ENCODE data around the genes KLHL22, PI4KA, P2RX6 and YPEL1.

- RRBS: no CpG with 5 or more reads among the region's 10 CpGs
Observed at GRCh38 chr22:20206763-20207484, 56.1 kb upstream of the CCDC188 start.

DNA sequence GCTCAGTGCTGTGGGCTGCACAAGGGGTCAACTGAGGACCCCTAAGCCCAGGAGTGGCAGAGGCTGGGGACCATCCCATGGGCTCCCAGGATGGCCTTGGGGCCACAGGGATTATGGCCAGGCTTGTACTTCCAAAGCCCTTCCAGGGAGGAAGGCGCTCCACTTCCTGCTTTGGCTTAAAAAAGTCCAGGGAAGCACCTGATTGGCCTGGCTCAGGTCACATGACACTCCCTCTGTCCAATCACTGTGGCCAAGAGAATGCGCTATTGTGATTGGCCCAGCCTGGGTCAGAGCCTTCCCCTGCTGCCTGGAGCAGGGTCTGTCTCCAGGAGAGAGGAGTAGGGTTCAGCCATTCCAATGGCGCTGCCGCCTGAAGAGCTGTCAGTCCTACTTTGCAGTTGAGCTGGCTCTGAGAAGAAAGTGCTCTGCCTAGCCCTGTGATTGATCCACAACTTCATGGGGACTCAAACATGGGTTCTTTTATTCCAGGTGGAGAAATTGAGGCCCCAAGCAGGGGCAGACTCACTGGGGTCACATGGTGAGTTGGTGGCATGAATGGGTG lies 48.3 kb downstream of the RTN4R start:
- RRBS: no CpG with 5 or more reads among the region's 4 CpGs

- RRBS: 98% methylated on average over 6 of the region's 26 CpGs
Observed at GRCh38 chr22:20237933-20238945, 29.9 kb downstream of the RTN4R start.

DNA sequence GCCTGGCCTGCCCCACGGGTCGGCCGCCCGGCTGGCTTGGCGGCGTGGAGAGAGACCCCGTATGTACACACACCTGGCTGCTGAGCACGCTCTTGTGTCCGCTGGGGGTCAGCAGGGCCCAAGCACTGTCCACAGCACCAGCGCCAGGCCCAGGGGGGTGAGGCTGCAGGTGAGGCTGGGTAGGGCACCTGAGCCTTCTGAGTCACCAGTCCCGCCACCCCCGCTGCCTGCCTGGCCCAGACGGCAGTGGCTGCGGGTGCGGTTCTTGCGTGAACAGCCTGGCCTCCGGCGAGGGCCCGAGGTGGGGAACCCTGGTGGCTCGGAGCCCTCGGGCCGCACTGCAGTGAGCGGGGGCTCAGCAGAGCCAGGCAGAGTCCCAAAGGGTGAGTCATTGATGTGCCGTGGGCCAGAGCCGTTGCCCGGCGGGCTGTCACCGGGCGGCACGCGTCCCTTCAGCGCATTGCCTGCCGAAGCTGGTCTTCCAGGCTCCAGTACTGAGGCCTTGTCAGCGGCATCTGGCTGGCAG lies 26.5 kb downstream of the RTN4R start:
- RRBS: no CpG with 5 or more reads among the region's 34 CpGs

DNA sequence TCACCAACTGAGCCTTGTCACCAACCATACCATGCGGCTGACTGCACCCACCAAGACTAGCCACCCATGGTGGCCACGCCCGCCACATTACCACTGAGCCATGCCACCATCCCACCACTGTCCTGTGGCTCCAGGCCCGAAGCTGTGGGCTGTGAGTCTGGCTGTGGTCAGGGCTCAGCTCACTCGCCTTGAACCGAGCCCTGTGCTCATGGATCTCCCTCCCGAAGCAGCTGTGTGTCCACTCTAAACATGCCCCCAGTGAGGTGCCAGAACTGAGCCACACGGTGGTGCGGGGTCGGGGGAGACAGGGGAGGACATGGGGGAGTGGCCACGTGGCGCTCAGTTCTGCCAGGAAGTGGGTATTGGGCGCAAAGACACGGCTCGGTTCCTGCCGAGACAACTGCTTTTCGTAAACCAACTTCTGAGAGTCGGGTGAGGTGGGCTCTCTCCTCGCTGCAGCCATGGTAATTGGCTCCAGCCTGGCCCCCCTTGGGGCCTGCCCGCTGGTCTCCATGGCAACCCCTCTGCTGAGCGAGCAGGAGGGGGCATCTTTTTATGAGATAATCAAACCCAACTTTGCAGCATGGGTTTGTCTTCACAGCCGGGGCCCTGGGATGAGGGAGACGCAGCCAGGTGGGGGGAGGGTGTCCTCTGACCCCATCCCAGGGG lies 23.1 kb downstream of the RTN4R start:
- RRBS: no CpG with 5 or more reads among the region's 23 CpGs

DNA sequence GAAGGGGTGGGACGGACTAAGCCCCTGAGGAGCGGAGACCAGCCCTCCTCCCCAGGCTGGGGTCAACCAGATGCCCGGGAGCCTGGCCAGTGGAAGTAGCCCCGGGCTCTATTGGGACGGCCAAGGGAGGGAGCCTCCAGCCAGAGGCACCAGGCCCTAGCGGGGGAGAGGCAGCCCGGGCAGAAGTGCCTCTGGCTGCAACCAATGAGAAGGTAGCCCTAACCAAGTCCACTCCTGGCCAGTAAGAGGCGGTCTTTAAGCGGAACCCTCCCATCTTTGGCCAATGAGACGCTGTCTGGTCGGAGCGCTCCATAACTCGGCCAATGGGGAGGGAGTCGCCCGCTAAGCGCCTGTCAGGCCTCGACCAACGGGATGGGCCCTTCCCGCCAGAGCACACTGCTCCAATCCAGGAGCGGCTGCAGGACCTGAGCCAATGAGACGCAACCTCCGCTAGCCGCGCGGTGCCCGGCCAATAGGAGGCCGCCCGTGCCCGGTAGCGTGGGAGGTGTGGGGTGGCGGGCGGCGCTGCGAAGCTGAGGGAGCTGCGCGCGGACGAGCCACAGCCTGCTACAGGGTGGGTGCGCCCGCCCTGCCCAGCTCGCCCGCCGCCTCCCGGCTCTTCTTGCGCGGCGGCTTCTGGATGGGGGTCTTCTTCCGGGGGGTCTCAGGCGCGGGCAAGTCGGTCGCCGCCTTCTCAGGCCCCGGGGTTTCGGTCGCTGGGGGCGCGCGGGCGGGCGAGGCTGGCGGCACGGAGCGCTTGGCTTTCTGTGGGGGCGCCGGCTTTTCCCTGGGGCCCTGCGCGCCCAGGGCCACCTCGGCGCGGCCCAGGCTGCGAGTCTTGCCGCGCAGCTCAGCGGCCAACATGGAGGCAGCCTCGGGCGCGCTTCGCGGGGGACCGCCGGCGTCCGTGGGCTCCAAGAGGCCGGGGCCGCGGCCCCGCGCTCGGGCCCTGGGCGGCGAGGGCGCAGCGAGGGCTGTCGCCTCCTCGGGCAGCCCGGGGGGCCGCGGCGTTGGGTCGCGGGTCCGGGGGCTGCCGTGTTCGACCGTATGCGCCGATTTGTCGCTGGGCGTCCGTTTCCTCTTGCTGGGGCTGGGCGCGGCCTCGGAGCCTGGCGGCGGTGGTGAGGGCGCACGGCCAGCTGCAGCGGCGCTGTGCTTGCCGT lies 12.4 kb downstream of the SCARF2 start:
- RRBS: 92% methylated on average over 39 of the region's 121 CpGs

GRCh38 chr22:20430510-20431710 lies 6.7 kb downstream of the SCARF2 start:
- RRBS: 98% methylated on average over 42 of the region's 130 CpGs

DNA sequence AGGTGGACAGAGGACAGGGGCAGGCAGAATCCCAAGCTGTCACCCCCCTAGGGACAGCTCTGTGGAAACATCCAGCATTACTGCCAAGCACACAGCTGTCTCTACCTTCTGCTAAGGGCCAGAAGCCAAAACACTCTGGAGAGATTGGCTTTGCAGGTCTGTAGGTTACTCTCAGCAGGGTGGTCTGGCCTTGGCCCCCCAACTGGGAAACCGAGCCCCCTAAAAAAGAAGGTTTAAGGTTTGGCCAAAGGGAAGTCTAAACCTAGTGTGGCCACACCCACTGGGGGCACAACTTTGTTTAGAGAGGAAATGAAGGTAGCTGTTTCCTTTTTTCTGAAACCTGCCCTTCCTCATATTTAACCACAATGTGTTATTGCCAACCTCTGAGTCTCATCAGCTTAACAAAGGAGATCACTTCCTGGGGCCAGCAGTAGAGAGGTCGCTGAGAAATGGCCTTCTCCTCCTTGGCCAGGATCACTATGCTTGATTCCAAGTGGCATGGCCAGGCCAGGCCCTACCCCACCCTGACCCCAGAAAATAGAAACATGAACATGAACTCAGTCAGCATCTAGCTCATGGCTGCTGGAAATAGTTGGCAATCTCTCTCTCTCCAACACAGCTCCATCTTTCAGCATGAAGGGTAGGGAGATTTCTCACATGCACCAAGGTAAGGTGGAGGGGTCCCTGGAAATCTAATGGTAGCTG lies 25.9 kb upstream of the SCARF2 start:
- RRBS: no CpG with 5 or more reads among the region's 2 CpGs

- RRBS: no CpG with 5 or more reads among the region's 15 CpGs
Observed at GRCh38 chr22:20482961-20483655, 12.5 kb downstream of the KLHL22 start.

- RRBS: under 1% methylated on average over 28 of the region's 61 CpGs
Observed at GRCh38 chr22:20495689-20496298, at the start of gene KLHL22. TSS of gene KLHL22 (minus strand) at chr22:20495795.

GRCh38 chr22:20563755-20564808 lies 56.7 kb downstream of the MED15 start:
- RRBS: 95% methylated on average over 3 of the region's 23 CpGs

- RRBS: no CpG with 5 or more reads among the region's 13 CpGs
Observed at GRCh38 chr22:20710490-20711113, 63.3 kb upstream of the SERPIND1 start.

- RRBS: under 1% methylated on average over 32 of the region's 69 CpGs
Observed at GRCh38 chr22:20858195-20858939, at the start of gene PI4KA. TSS of gene PI4KA (minus strand) at chr22:20858811.

- RRBS: no CpG with 5 or more reads among the region's 13 CpGs
Observed at GRCh38 chr22:20953482-20954613, 13.2 kb upstream of the AIFM3 start.

DNA sequence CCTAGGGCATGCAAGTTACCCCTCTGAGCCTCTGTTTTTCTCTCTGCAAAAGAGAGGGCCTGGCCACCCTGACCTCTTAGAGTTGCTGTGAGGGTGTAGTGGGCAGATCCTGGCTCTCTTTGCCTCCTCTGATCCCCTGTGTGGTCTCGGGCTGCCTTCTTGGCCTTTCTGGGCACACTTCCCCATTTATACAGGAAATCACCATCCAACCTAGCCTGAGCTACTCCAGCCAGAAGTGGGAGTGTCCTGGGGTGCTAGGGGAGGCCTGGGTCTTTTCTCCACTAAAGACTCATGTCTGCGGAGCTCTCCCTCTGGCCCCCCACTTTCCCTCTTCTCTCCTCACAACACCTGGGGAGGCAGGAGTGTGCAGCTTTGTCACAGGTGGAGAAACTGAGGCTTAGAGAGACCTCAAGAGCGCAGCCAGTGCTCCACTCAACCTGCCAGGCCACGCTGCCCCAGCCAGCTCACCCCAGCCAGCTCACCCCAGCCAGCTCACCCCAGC lies 1.3 kb downstream of the AIFM3 start:
- RRBS: no CpG with 5 or more reads among the region's 4 CpGs

DNA sequence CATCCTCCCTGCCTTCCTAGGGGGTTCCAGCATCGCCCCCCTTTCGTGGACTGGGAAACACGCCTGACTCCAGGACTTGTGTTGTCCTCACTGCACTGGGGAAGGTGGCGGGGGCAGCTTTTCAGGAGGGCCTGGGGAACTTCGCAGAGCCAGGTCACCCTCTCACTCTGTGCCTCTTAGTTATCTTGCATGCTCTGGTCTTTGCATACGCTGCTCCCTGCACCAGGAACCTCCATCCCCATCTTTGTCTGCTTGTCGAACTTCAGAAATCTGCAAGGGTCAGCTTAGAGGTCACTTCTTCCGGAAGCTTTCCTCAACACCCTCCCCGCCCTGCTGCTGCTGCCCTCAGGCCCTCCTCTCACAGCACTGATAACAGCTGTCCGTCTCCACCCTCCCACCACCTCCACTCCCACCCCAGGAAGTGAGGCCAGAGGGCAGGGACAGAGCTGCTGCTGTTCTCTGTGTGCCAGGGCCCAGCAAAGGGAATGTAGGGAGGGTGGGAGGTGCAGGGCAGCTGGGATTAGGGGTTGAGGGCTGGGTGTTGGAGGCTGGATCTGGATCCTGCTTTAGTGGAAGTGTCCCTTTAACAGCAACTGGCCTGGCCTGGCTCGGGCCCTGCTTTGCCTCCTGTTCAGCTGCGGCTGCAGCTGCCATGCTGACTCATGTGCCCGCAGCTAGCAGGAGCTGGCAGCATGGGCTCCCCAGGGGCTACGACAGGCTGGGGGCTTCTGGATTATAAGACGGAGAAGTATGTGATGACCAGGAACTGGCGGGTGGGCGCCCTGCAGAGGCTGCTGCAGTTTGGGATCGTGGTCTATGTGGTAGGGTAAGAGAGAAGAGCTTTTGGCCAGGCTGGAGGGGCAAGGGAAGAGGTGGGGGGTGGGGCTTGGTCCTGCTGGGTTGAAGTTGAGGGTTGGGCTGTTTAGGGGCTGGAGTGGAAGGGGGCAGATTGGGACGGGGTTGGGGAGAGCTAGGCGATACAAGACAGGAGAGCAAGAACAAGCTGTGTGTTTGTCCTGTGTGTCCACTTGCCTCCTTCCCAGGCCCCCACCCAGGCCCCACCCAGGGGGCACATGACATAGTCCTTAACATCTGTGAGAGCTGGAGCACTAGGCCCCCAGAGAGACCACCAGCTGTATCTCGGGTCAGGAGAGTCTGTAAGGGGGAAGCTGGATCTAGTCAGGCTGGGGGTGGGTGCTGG lies at the start of gene P2RX6:
Gene P2RX6, plus strand, starts transcription at position 653 of the 1,201 bp plus-strand sequence.
- RRBS: no CpG with 5 or more reads among the region's 21 CpGs

DNA sequence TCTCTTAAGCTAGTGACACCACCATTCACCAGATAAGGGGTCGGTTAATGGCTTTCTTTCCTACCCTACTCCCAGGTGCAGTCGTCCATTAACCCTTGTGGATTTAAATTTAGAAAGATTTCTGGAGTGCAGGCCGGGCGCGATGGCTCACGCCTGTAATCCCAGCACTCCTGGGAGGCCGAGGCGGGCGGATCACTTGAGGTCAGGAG lies 1.4 kb downstream of the UBE2L3 start:
- RRBS: no CpG with 5 or more reads among the region's 9 CpGs

DNA sequence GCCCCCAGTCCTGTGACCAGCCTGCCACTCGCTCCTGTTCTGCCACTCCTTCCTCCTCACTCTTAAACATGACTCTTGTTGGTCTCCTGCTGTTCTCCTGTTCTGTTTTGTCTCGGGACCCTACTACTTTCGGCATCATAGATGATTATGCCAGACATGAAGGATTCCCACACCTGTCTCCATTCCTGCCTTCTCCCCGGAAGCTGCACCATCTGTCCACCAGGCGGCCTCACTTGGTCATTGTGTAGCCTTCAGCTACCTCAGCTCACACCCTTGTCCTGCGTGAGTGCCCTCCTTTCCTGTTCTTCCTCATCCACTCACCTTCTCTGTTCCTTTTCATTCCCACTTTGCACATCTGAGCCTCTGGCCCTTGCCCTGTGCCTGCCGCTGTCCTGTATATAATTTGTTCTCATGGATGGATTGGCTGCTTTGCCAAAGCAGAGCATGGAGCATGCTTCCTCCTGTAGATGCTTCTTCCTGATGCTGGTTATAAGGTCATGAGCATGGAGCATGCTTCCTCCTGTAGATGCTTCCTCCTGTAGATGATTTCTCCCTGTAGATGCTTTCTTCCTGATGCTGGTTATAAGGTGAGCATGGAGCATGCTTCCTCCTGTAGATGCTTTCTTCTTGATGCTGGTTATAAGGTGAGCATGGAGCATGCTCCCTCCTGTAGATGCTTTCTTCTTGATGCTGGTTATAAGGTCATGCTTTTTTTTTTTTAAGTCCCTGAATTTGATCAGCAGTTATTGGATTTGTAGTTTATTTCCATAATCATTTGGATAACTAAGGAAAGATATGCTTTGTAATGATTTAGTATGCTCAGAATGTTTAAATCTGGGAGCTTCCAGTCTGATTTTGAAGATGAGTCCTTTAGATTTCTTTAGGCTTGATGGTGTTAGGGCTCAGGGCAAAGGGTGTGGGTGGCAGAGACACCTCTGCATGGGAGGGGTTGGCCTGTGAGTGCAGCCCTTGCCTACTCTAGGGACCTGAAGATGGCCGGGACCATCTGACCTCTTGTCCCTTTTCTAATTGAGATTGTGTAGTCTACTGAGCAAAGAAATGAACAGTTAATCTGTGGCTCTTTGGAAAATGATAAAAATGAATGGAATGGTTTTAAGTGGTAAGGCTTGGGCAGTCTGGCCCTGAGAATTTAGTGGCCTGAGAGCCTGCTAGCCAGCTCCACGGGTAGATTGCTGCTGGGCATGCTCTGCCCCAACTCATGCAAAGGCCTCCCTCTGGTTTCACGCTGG lies 26.7 kb downstream of the UBE2L3 start:
- RRBS: no CpG with 5 or more reads among the region's 10 CpGs

GRCh38 chr22:21624080-21624812 lies 5.6 kb downstream of the YDJC start:
- RRBS: no CpG with 5 or more reads among the region's 8 CpGs

- RRBS: 4% methylated on average over 48 of the region's 152 CpGs
Observed at GRCh38 chr22:21735276-21736426, at the start of gene YPEL1. TSS of gene YPEL1 (minus strand) at chr22:21735794.